Ishikawa (cell line): Measurements from ENCODE around the gene CCDC88A.

DNA sequence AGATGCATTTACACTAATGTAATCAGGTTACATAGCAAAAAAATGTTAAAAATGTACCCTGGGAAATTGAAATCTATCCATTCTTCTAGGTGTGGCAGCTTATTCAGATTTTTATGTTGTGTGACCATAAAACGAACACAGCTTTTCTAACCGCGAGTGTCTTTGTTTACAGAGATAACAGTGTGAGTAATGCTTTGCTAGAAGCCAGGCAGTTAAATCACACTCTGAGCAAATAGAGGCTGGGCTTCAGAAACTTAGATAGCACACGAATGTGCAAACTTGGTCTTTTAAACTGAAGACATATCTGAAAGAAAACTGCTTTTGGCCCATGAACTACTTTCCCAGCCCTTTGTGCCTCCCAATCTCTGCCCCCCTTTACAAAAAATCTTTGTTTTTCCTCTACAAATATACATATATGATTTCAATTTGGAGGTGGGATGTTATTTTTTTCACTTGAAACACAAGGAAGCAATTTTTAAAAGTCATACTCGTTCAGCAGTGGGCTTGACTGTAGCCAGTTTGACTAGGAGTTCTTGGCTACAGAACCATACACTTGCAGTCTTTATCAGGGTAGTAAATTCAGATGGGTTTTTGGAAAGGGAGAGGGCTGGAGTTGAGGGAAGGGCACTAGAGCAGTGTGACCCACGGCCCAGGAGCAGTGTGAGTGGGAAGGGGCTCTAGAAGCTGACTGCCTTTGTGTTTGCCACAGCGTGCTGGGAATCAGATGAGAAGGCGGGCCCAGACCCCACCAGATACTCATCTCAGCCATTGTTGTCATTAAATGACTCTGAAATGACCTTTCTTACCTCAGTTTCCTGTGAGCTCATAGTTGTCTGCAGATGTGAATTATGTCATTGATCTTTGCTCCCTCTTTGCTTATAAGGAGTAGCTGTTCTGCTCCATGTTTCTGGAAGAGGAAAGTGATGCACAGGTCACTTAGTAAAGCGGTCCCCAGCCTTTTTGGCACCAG, 116.4 kb downstream of the SPTBN1 start:
- RRBS, result no CpG with 5 or more reads among the region's 9 CpGs

DNA sequence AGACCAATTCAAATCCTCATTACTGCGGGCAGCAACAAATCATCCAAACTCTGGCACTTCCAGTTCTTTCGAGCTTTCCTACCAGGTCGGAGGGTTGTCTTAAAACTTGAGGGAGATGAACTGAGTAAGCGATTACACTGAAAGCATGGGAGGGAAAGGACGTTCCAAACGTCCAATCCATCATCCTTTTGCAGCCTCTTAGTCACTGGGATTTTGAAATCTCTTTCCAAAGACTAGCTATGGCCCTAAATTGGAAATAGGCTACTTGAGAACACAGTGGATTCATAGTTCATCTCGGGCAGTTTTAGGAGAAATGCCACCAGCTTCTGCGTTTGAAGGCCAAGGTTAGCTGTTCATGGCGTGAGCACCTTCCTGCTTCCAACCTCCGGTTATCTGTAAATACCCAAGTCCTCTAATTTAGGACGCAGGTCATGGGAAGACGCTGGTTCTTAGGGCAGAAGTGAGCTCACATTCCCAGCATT, 861 bp upstream of the EML6 start:
- RRBS, result no CpG with 5 or more reads among the region's 12 CpGs

GRCh38 chr2:54897930-54898376, 152.3 kb downstream of the RTN4 start:
- RRBS, result no CpG with 5 or more reads among the region's 9 CpGs

DNA sequence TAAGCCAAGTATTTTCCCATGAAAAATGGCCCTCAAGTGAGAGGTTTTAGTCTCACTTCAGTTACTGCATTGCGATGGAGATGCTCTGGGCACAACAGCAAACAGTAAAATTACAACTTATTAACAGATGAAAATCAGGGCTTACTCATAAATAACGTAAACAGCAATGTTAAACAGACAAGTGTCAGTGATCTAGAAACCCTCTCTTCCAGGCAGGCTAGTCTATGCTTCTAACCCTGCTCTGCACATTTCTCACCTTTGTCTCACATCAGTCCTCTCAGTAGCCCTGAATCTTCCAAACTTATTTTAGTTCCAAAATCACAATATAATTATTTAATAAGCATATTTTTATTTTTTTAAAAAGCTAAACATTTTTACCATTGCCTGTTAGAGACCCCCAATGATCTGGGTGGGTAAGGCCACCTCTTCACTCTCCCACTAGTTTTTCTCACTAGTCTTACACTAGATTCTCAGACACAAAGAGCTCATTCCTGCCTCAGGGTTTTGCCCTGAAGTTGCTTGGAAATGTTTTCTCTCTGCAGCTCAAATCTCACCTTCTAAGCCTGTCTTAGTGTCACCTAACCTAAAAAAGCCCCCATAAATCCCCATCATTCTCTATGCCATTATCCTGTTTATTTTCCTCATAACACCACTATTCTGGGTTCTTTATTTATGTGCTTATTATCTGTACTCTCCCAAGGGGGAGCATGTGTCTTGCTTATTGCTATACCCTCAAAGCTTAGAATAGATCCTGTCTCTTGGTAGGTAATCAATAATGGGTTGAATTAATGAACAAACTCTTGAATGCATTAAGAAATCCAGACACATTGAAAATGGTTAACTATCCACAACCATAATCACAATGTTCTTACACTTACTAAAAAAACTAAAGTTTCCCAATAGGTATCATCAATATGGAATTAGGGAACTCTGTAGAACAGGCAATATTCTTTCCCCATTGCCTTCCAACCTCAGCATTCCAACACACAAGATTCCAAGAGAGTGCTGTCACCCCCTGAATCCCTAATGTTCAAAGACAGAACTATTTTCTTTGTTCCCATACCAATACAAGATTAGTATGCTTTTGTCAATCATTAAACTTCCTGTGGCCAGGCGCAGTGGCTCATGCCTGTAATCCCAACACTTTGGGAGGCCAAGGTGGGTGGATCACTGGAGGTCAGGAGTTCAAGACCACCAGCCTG, 3.9 kb downstream of the RTN4 start:
- RRBS, result no CpG with 5 or more reads among the region's 3 CpGs

- RRBS, result no CpG with 5 or more reads among the region's 5 CpGs
Observed at GRCh38 chr2:55097402-55098149, 47.3 kb upstream of the RTN4 start.

GRCh38 chr2:55133652-55134387, 83.6 kb upstream of the RTN4 start:
- RRBS, result no CpG with 5 or more reads among the region's 8 CpGs

DNA sequence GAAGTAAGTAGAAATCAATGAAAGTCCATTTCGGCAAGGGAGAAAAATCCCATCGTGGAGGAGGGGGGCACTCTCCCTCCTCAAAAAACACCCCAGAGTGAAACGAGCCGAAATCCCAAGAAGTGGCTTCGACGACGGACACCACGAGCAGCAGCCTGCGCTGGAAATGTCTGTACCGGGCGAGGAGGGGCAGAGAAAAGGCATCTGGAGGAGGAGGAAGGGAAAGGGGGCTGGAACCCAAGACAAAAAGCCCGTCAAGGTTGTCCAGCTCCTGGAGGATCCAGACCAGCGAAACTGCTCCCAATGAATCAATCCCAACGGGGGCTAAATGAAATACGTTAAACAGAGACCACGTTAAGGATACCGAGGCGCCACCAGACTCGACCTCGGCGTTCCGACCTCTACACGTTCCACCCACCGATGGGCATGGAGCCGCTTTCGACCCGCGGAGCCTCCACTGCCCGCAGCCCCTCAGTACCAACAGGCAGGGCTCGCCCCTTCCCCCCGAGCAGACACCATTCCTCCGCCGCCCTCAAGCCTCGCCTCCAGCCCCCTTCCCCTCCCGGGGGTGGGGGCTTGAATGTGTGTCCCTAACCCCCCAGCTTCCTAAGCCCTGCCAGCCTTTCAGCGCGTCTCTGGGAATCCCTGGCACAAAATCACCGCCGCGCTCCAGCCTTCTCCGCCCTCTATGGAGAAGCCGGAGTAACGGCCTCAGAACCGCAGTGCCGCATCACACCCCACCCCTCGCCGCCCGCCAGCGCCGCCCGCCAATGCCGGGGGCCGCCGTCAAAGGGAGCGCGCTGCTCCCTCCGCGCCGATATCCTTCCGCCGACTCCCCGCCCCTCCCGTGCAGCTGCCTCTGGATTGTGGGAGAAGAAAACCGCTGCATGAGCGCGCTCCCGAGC, at the start of gene CCDC88A:
Gene CCDC88A (minus strand): TSS at position 707 of the 905 bp plus-strand sequence.
- RRBS, result under 1% methylated on average over 14 of the region's 67 CpGs

GRCh38 chr2:55519895-55520723, 591 bp downstream of the CFAP36 start:
- RRBS, result under 1% methylated on average over 4 of the region's 36 CpGs

DNA sequence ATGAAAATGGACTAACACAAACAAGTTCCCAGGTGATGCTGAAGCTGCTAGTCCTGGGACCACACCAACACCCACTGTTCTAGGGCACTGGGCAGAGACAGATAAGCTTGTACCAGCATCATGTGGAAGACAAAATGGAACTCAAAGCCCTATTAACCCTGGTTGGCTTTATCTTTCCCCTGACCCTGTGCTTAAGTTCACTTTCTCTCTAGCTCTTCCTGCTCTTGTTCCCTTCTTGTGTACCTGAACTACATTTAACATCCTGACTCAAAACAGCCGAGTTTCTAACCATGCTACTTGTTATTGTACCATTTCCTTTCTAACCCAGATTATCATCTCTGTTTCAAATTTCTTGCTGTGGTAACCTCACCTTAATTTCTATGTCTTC, 10.9 kb downstream of the CFAP36 start:
- RRBS, result no CpG with 5 or more reads among the region's 1 CpG

- RRBS, result no CpG with 5 or more reads among the region's 4 CpGs
Observed at GRCh38 chr2:55562440-55562639, 42.8 kb downstream of the CFAP36 start.

DNA sequence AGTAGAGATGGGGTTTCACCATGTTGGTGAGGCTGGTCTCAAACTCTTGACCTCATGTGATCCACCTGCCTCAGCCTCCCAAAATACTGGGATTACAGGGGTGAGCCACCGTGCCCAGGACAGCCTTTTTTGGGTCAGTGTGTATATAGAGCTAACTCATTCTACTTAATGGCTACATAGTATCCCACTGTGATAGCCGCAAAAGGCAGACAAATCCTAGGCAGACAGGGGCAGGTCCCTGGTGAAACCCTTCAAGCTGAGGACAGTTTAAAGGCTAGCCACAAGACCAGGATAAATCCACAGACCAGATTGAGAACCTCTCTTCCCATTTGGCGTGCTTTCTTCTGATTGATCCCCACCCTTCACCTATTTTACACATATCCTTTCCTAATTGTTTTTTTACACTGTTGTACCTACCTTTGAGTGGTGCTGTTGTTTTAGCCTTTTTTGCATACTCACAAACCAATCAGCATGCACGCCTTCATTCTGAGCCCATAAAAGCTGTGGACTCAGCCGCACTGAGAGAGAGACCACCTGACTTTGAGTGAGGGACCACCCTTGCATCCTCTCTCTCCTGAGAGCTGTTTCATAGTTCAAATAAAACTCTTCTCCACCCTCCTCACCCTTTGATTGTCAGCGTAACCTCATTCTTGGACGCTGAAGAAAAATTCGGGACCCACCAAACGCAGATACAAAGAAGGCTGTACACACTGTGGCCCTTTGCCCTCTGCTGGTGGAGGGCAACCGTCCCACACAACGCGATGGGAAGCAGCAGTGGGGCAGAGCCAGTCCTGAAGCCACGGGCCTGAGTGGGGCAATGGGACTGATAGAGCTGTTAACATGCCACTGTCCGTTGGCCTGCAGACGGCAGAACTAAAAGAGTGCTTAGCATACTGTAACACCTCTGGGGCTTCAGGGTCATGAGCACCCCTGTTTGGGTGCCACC, 3.8 kb upstream of the PPP4R3B start:
- RRBS, result no CpG with 5 or more reads among the region's 15 CpGs

DNA sequence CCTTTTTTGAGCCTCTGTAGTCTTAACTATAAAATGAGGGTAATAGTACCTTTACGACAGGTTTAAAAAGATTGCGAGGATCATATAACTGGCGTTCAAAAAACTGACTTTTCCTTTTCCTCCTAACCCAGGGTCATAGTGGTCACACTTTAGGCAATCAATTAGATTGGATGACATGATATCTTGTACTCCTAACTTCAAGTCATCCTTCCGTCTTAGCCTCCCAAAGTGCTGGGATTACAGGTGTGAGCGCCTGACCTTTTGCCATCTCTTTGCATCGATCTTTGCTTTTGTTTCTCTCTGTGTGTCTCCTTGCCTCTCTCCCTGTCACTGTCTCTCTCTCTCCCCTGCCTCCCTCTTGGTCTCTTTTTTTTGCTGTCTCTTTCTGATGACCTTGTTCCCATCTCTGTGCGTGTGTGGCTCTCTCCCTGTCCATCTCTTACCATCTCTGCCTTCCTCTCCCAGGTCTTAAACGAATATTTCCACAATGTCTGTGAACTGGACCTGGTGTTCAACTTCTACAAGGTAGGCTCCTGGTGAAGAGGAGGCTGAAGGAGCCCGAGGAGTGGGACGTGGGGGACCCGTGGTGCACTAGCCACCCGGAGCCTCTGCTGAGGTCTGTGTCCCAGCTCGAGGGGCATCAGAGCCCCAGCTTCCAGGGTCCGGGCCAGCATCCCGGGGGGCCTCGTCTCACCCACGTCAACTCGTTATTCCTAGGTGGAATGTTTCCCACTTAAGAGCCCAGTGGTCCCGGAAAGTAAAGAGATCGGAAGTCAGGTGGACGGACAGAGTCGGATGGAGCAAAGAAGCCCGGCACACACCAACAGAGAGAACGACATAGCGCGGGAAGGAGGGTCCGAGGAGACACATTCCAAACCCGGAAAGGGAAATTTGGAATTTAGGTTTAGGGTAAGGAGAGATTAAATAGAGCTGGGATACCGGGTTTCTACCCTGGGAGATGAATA, 725 bp downstream of the PNPT1 start:
- RRBS, result 2% methylated on average over 13 of the region's 29 CpGs

- RRBS, result no CpG with 5 or more reads among the region's 4 CpGs
Observed at GRCh38 chr2:55879752-55880481, 43.7 kb downstream of the EFEMP1 start.

- RRBS, result no CpG with 5 or more reads among the region's 5 CpGs
Observed at GRCh38 chr2:55885546-55886059, 38.0 kb downstream of the EFEMP1 start.

DNA sequence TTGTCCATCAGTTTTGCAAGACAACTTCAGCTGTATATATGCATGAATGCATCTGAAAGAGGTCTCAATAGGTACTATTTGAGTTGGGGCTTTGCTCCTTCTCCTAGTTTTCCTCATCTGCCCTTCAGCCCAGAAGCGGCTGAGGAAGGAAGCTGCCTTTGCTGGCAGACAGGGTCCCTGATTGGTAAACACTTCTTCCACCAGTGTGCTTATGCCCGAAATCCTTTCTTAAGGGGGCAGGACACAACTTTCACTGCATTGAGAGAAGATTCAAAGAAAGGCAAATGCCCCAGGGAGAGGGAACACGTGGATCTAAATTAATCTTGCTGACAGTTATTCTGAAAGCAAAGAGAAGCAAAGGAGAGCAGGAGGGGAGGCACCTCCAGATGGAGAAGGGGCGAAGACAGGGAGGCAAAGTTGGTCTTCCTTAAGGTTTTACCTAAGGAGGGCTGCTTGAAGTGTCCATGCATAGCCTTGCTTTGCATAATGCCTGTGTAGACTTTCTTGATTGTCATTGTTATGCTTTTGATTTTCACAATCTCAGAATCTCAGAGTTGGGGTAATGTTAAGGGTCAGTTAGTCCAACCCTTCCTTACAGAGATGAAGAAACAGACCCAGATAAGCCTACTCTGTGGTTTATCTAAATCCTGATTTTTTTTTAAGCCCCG, 92.2 kb upstream of the EFEMP1 start:
- RRBS, result no CpG with 5 or more reads among the region's 5 CpGs

DNA sequence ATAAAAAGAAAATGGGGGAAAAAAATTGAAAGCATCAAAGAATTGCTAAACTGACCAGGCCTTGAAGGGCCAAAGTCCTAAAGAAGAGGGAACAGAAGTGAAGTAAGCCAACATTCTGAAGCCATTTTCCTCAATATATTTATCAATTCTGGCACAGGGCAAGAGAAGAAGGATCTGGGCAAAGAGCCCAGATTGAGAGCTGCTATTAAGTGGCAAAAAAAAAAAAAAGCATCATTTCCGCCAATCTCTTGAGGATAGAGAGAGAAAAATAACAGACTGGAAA, 25.7 kb downstream of the FANCL start:
- RRBS, result no CpG with 5 or more reads among the region's 1 CpG

DNA sequence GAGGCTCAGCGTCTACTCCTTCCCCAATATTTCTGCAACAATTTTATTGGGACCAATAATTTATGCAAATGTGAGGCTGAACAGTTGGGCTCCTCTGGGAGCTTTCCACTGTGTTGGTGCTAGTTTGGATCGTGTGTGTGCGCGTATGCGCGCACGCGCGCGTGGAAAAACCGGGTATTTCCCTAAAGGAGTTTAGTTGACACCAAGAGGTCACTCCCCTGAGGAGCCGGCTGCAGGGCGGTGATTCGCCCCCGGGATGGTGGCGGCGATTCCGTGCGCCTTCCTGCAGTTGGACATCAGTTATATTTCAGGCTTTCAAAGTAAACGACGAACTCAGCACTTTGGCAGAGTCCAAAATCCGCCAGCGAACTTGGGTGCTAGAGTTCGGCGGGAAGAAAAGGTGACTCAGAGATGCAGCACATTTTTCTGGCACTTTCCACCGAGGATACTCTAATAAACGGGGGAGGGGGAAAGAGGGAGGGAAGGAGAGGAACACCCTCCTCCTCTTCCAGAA, 186.5 kb upstream of the FANCL start:
- RRBS, result 0% methylated on average over 2 of the region's 27 CpGs

- RRBS, result 2% methylated on average over 18 of the region's 76 CpGs
Observed at GRCh38 chr2:58428095-58428982, 187.2 kb upstream of the FANCL start.

GRCh38 chr2:58981073-58981492, 740.0 kb upstream of the FANCL start:
- RRBS, result no CpG with 5 or more reads among the region's 6 CpGs

DNA sequence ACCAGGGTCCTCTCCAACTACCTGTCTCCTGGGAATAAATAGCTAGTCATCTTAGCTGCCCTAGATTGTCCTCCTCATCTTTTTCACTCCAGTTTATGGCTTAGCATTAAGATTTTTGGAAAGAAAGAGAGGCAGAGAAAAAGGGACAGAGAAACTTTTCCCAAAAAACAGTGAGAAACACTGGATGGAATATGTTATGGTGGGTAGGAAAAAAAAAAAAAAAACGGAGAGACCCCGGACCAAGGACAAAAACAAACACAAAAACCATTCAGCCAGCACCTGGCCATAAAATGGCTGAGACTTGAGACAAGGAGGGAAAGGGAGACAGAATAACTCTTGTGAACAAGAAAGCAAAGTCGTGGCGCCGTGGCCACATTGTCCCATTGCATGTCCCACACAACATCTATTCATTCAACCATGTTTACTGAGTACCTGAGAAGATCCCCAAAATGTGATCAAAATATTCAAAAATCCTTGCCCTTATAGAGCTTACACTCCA, 638.6 kb downstream of the BCL11A start:
- RRBS, result no CpG with 5 or more reads among the region's 5 CpGs